Spinal cord (tissue), 3 donors: ENCODE data around the genes TBCK, CYP2U1, PLA2G12A and GAR1.

DNA sequence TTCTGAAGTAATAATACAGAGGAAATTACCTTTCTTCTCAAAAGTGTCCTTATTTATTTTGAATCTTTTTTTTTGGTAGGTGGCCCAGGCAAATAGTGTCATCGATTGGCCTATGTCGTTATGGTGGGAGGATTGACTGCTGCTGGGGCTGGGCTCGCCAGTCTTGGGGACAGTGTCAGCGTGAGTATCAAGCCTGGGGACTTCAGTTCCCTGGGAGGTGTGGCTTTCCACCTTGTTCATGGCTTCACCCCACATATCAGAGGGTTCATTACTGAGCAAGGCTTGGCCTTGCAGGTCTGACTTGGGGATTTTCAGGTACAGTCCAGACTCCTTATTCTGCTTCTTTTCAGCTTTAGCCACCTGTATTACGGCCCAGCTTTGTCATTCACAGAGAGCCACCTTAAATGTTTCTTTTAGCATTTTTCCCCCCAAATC lies 2.6 kb downstream of the NPNT start:
- PRO-cap, result no peak
- RAMPAGE, long total RNA, result no peak

DNA sequence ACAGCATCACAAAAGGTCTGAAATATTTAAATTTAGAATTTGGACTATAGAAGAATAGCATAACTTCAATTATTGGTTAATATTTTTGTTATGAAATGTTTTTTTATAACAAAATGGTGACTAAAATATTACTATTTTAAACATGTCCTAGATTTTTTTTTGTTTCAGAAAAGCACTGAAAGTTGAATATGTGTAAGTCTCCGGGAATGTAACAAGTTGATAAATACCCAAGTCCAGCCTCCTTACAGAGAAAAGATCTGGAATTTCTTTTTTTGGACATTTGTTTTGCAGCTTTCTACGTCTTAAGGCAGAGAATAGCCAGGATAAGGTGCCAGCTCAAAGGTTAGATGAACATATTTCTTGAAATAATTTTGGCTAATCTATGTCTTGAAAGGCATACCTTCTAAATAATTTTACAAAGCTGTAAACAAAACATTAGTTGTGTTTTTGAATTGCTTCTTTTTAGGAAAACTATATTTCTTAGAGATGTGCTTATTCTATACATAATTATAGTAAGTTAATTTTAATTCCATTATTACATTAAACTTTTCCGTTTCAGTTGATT lies 16.7 kb downstream of the NPNT start:
- PRO-cap, result no peak
- RAMPAGE, long total RNA, result no peak

GRCh38 chr4:105939958-105940372 lies 44.7 kb downstream of the NPNT start:
- PRO-cap, result no peak
- RAMPAGE, long total RNA, result no peak

DNA sequence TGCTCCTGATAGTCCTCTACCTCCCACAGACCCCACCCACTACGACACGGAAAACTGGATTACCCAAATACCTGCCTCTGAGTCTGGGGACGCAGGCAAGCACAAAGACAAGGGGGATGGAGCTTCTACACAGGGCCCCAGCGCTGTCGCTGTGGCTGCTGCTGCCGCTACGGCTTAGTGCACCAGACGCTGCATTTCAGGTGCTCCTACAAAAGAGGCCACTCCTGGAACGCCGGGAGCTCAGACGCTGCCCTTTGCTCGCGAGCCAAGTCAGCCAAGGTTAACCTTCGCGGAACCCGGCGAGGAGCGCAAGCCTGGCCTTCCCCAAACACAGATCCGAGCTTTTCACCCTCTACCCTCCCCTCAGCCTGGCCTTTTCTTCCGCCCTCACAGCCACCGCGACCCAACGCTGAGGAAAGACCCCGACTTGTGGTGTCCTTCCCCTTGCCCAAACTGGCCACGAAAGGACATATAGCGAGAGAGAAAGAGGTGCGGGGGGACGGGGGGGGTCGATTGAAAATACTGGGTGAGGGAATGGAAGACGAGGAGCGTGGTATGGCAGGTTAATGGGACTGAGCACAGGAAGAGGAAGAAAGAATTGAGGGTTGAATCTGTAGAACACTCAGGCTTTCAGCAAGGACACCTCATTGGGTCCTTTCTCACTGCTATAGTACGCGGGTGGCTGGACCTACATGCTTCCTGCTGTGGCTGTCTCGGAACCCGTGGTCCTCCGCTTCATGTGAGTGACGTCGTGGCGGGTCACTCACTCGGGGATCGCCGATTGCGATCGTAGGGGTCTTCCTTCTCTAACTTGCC lies at the start of gene TBCK:
Gene TBCK, minus strand, starts transcription at position 354 of the 816 bp plus-strand sequence.
- PRO-cap, result unidirectional peak, minus-strand start at position 455 of the sequence
- RAMPAGE, long total RNA, result start-site peak on the minus strand centred at position 348 of the sequence, 21 bp wide, 258 and 26 reads in 2 replicates; start-site peak on the plus strand centred at position 714 of the sequence, 113 bp wide, 482 and 1,171 reads in 2 replicates

DNA sequence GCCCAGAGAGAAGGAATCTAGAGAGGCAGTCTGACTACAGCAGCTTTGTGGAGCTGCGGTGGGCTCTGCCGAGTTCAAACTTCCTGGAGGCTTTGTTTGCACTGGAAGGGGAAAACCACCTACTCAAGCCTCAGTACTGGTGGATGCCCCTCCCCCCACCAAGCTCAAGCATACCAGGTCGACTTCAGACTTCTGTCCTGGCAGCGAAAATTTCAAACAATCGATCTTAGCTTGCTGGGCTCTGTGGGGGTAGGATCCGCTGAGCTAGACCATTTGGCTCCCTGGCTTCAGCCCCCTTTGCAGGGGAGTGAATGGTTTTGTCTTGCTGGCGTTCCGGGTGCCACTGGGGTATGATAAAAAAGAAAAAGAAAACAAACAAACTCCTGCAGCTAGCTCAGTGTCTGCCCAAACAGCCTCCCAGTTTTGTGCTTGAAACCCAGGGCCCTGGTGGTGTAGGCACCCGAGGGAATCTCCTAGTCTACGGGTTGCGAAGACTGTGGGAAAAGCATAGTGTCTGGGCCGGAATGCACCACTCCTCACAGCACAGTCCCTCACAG lies 57.6 kb downstream of the DKK2 start:
- PRO-cap, result no peak
- RAMPAGE, long total RNA, result no peak

DNA sequence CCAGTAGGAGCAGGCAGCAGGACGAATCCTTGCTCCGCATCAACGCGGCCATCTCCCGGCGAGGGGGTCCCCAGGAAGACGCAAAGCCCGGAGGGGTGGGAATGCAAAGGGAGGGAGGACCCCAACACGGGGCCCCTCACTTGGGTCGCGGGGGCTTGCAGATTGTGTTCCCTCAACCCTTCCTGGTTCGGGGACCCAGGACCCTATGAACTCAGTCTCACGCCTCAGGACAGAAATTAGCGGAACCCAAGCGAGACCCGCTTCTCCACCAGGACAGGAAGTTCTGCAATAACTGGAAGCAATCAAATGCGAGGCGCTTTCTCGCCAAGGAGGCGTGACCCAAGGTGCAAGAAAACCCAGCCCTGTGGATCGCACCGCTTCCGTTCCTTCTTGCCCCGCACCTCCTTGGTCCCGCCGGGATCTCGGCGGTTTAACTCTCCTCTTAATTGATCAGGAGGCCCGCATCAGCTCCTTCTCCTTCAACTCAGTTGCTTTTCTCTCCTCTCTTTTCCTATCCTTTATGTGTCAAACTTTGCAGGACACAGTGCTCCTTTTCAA lies 494 bp downstream of the DKK2 start:
- PRO-cap, result no peak
- RAMPAGE, long total RNA, result no peak

DNA sequence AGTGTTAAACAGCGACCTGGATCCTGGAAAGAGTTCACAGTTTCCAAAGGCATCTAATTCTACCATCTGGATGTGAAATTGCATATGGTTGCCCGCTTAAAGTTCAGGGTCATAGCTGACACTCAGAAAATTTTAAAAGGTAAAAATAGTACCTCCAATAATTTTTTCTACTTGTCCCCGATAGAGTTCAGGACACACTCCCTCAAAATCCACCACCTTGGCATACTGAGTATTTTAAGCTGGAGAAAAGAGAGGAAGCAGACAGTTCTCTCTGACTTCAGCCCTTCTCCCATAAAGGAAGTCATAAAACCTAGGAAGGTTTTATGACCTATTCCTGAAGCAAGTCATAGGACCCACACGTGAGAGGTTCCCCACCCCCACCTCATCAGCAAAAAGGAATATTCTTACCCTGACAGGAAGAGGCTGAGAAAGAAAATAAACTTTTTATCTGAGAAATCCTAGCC lies 270.2 kb downstream of the PAPSS1 start:
- PRO-cap, result no peak
- RAMPAGE, long total RNA, result no peak

- PRO-cap, result no peak
- RAMPAGE, long total RNA, result no peak
Observed at GRCh38 chr4:107931119-107931914, at the start of gene CYP2U1. Gene CYP2U1, plus strand, starts transcription at chr4:107931549.

- PRO-cap, result no peak
- RAMPAGE, long total RNA, result no peak
Observed at GRCh38 chr4:107992264-107992682, 2.6 kb downstream of the HADH start.

DNA sequence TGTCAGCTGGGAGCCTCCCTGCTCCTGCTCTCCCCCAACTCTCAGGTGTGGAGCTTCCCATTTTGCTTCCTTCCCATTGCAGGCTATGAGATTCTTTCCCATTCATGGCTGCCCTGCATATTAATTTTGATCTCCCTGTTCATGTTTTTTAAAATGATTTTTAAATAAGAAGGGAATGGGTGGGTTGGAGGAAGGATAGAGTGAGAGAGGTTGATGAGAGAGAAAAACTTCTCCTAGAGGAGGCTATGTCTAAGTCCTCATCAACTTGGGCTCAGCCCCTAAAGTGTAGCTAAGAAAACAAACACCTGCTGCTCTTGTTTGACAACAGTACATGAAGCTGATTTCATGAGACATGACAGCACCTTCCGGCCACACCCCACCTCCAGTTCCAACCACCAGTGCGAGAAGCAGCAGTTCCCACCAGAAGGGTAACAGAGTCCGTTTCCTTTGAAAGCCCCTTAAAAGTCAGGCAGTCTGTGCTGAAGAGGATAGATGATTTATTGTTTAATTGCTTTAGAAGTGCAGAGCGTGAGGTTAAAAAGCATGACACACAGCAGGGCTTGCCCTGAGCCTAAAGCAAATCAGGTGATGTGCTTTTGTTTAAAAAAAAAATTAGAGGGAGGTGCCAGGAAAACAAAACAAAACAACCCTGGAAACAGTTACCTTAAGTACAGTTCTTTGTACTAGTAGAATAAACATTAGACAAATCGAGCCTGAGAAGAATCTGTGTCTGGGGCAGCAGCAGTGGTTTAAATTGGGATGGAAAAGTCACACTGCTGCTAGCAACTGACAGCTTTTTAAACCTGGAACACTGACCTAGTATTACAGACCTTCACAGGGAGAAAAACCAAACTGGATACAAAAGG lies 82.6 kb downstream of the HADH start:
- PRO-cap, result no peak
- RAMPAGE, long total RNA, result no peak

GRCh38 chr4:108113232-108113980 lies 55.3 kb downstream of the LEF1 start:
- PRO-cap, result no peak
- RAMPAGE, long total RNA, result no peak

GRCh38 chr4:108867215-108867631 lies 104.4 kb upstream of the ETNPPL start:
- PRO-cap, result no peak
- RAMPAGE, long total RNA, result no peak

- PRO-cap, result no peak
- RAMPAGE, long total RNA, result no peak
Observed at GRCh38 chr4:109698602-109699019, 4.6 kb downstream of the CASP6 start.

GRCh38 chr4:109729386-109730356 lies at the start of gene PLA2G12A:
Gene PLA2G12A, minus strand, starts transcription at chr4:109730070.
- PRO-cap, result no peak
- RAMPAGE, long total RNA, result no peak

- PRO-cap, result no peak
- RAMPAGE, long total RNA, result no peak
Observed at GRCh38 chr4:109801454-109801753, 395 bp downstream of the CFI start.

DNA sequence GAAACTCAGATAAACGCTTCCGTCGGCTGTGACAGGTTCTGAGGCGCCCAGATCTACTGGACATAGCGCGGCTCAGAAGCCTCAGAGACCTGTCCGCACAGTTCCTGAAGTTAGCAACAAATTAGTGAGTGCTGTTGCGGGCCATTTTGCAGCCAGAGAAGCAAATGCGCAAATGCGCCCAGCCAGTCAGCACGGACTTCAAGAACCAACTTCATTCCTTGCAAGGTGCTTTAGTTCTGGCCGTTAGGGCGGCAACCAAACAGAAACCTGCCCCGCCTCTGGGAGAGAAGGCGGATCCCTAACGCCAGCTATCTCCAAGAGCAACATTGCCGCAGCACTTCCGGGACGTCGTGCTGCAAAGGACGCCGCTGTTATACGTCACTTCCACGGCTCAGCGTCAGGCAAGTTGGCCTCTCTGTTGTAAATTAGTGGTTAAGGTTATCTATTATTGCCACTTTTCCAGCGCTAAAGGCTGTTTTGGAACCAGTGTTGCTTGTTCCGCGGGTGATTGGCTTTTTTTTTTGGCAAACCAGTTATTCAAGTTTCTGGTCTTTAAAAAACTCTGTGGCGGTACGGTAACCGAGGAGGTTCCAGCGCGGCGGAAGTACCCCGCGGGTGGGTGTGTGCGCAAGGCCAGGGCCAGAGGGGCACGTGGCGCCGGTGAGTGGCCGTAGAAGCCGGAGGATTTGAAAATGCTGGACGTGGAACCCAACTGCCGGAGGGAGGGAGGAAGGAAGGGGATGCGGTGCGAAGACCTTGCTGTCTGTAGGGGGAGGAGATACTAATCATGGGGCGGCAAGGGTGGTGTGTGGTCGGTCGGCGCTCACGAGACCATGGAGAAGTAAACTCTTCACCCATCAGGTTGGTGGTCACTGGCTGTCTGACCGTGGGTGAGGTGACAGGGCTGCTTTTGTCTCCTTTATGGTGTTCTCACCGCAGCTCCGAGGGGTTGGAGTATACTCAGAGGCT lies at the start of gene GAR1:
Gene GAR1, plus strand, starts transcription at position 618 of the 969 bp plus-strand sequence.
- PRO-cap, result no peak
- RAMPAGE, long total RNA, result no peak

GRCh38 chr4:110046538-110047143 lies 134.0 kb downstream of the EGF start:
- PRO-cap, result no peak
- RAMPAGE, long total RNA, result no peak

GRCh38 chr4:110066010-110066214 lies 132.5 kb downstream of the ELOVL6 start:
- PRO-cap, result no peak
- RAMPAGE, long total RNA, result no peak

GRCh38 chr4:110613960-110614494 lies 8.8 kb downstream of the PITX2 start:
- PRO-cap, result no peak
- RAMPAGE, long total RNA, result no peak

DNA sequence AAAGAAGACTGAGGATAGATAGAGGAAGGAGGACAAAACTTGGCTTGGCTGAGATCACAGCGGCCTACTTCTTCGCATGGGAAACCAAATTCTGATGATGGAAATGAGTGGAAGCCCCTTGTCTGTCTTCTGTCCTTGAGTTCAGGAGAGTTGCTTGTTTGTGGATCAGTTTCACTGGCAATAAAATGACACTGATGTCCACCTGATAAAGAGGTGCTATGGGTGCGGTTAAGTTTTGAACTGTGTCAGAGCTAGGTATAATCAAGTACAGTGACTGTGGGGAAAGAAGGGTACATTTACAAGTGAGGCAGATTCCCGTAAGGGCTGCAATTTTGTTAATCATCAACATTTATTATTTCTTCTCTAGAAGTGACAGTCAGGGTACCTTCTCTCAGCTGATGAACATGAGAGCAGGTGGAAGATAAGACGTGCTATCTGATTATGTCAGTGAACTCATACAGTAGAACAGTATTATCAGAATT lies 1.9 kb upstream of the TIFA start:
- PRO-cap, result no peak
- RAMPAGE, long total RNA, result no peak